Jurkat, Clone E6-1 (cell line): ENCODE results near the genes PDE10A and MPC1.

DNA sequence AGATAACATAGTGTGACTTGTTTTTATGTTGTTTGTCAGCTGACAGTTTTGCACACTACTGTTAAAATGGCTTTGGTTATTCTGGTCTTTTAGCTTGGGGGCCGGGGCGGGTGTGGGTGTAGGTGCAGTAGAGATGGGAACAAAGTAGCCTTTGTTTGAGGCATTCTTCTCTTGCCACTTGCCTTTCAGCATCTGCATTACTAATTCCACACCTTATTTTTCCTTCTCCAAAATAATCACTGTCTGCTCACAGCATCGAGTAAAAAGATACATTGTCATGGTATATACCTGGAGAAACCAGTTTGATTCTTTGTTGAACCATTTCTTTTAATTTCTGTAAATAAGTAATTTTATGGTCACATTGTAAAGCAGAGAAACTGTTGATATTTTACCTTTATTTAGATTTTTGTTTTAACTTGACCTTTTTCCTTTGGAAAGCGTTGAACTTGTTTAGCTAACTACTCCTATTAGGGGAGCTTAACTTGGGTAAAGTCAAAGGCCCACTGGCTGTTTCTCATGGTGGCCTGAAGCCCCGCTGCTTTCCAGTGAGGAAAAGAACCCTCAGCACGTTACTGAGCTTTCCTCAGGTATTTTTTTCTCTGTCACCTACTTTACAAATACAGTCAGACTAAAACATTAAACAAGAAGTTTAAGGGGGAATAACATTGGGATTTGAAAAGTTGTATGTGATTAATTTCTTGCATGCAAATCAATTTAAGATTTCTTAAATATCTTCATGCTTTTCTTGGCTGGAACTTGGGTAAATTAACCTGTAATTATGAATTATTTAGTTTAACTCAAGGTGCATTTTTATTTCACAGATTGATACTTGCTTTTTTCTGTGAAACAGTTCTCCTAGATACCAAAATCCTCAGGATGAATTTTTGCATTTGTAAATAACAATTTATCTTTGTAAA, 159.7 kb downstream of the QKI start:
- RRBS, result no CpG with 5 or more reads among the region's 6 CpGs

DNA sequence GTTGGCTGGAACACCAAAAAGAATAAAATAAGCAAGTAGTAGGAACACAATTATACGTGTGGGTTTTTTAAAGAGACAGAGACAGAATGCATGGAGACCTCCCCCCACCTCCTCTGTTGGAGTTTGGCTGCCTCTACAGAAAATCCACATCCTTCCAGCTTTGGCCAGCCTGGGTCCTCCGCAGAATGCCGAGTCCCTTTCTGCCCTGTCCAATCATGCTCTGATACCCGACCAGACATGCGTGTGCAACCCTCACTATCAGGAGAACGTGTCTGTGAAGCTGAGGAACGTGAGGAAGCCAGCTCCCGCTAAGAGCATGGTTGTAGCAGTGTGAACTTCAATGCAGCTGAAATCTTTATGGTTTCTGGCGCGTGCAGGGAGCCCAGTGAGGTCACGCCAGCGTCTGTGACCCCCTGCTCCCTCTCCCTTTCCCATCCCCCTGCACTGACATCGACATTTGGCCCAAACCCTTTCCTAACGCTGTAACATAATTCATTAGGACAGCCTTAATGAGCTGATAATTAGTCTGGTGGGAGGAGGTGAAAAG, 423.1 kb downstream of the QKI start:
- RRBS, result no CpG with 5 or more reads among the region's 14 CpGs

DNA sequence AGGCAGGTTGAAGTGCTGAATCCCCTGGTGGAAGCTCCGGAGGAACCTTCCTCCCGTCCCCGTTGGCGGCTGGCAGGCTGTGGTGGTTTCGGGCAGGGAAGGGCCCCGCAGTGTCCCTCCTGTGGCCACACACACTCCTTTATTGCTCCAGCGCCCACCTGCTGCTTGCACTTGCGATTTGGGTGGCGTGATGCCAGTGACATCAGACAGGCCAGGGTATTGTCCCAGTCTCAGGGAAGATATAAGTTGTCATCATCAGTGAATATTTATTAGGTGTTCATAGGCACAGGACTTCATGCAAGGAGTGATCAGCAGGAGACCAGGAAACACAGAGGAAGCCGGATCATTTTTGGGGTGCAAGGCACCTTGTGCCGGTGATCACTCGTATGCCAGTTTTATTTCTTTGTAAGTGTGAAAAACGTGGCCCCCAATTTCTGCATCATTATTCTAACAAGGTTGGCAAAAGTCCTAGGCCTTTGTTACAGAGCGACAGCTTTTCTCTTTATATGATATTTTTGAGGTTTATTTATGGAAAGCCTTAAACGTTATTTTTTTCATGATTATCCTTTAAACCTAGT, 530.5 kb downstream of the QKI start:
- RRBS, result no CpG with 5 or more reads among the region's 15 CpGs

DNA sequence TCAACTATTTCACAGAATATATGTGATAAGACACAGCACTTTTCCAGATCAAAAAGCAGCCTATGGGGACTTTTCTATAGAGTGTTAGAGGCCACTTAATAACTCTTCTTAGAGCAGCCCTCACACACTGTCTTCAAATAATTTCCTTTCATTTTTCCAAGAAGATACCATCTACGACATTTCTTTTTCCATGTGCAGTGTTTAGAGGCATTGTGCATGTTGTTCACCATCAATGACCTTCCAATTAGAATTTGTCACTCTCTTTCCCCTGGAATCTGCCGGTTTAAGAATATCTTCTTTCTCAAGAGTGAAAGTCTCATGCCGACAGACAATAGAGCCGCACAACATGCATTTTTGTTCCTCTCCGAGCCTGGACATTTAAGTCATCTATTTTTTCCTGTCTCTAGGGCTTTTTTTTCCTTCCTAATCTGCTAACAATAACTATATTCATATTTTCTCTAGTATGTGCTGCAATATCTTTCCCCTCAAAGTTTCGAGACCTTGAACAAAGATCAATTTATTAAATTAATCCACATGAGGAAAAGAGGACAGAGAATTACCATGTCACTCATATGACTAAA, 893.6 kb downstream of the C6orf118 start:
- RRBS, result no CpG with 5 or more reads among the region's 6 CpGs

- RRBS, result no CpG with 5 or more reads among the region's 4 CpGs
Observed at GRCh38 chr6:164507924-164508388, 801.4 kb downstream of the C6orf118 start.

- RRBS, result no CpG with 5 or more reads among the region's 6 CpGs
Observed at GRCh38 chr6:165573621-165574088, 89.4 kb downstream of the PDE10A start.

GRCh38 chr6:165661843-165662118, 1.3 kb downstream of the PDE10A start:
- RRBS, result 12% methylated on average over 5 of the region's 28 CpGs

- RRBS, result 14% methylated on average over 47 of the region's 119 CpGs
Observed at GRCh38 chr6:165662646-165663734, at the start of gene PDE10A. PDE10A (minus strand) TSS chr6:165663241.

GRCh38 chr6:166057791-166058700, 109.6 kb downstream of the TBXT start:
- RRBS, result no CpG with 5 or more reads among the region's 14 CpGs

DNA sequence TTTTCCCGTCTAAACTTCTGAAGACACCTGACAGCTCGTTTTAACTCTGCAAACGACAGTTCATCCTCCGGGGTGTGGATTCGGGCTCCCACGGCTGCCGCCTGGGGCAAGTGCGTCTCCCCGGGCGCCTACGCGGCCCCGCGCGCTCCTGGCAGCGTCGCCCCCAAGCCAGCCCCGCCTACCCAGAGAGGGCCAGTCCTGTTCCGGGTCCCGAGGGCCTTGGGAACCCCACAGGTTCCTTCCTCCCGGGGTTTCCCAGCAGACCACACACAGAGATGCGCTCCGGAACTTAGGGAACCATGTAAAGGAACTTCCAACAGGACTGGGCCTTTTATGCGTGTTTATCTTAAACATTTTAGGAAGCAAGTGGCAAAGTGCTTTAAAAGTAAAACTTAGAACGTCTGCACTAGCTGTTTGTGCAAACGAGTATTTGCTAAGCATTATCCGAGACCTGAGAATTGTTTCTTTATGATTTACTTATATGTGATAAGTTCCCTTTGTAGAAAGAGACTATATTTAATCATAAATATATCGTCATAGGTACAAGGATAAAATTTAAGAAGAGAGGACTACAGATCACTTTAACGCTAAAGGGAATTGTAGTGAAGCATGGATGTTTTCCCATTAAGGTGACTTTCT, 54.2 kb downstream of the PRR18 start:
- RRBS, result 90% methylated on average over 19 of the region's 29 CpGs

- RRBS, result no CpG with 5 or more reads among the region's 16 CpGs
Observed at GRCh38 chr6:166259356-166259960, 48.7 kb downstream of the PRR18 start.

GRCh38 chr6:166306652-166307614, 1.3 kb downstream of the PRR18 start:
- RRBS, result 87% methylated on average over 14 of the region's 91 CpGs

DNA sequence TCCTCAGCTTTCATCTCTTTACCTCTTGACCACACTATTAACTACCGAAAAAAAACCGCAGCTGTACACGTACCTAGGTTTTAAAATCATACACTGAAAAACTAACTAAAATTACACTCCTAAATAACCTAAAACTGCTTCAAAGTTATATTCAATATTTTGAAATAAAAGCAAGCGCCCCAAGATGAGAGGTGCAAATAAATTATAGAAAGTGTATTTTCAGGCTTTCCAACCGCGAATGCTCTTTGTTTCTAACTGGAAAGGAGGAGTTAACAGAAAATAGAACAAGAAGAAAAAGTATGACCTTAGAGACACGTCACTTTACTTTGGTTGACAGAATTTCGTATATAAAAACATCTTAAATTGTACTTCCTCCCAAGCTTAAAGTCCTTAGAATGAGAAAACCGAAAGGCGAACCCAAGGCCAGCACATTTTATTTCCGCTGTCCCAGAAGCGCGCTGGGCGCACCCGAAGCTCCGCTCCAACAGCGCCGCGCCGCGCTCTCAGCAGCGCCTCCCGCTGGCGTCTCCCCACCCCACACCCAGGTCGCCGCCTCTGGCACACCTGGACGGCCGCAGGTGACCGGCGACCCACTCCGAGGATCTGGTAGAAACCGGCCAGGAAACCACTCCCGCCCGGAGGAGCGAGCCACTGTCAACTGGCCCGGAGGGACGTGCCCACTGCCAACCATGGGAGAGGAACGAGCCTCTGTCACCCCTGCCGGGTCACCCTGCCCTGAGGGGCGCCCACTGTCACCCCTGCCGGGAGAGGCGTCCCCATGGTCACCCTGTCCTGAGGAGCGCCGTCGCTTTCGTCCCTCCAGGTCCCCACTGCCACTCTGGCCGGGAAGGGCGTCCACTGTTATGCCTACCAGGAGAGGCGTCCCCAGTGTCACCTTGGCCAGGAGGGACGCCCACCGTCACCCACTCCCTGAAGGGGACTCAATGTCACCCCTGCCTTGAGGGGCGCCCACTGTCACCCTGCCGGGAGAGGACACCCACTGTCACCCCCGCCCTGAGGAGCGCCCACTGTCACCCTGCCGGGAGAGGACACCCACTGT, 934 bp downstream of the MPC1 start:
- RRBS, result 2% methylated on average over 9 of the region's 56 CpGs

- RRBS, result 4% methylated on average over 39 of the region's 63 CpGs
Observed at GRCh38 chr6:166382538-166383049, at the start of gene MPC1. MPC1 (minus strand) TSS chr6:166382940.

- RRBS, result no CpG with 5 or more reads among the region's 5 CpGs
Observed at GRCh38 chr6:166407132-166407485, 24.4 kb upstream of the MPC1 start.

GRCh38 chr6:166475845-166476133, 93.0 kb upstream of the MPC1 start:
- RRBS, result no CpG with 5 or more reads among the region's 2 CpGs

DNA sequence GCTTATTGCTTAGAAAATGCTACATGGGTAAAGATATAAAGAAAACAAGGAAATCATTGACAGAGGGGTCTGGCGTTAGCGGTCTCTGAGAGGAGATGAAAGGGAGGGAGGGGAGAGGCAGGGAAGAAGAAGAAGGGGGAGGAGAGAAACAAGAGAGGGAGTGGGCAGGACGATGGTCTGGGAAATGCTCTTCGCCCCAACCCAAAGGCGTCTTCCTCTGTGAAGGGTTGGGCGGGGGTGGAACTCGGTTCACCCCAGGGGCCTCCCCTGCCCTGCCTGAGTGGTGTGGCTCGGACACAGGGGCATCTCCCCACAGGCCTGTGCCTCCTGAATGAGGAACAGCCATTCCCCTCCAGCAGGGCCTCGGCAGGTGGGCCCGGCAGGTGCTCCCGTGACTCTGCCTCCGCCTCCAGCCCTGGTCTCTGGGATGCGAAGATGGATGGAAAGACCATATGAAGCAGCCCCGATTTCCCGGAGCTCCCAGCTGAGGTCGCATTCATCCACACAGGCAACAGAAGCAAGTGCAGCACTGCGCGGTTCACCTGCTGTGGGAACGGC, 29.2 kb upstream of the RPS6KA2 start:
- RRBS, result 87% methylated on average over 3 of the region's 19 CpGs

DNA sequence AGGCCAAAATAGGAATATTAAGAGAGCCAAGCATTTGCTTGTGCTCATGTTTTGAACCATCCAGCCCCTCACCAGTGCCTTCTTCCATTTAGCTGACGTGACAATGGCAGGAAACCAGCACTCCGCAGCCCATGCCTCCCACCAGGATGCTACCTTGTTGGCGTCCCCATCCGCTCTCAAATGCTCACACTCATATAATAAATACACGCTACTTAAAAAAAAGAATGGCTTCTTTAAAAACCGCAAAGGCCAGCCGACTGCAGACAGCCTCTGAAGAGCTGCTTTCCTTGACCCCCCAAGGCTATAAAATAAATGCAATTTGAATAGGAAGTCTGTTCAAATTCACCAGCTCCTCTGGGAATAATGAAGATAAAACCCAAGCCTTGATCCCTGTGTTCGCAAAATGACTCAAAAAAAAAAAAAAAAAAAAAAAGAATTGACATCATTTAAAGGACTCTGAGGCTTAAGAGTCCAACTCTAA, 29.0 kb downstream of the RNASET2 start:
- RRBS, result no CpG with 5 or more reads among the region's 8 CpGs

DNA sequence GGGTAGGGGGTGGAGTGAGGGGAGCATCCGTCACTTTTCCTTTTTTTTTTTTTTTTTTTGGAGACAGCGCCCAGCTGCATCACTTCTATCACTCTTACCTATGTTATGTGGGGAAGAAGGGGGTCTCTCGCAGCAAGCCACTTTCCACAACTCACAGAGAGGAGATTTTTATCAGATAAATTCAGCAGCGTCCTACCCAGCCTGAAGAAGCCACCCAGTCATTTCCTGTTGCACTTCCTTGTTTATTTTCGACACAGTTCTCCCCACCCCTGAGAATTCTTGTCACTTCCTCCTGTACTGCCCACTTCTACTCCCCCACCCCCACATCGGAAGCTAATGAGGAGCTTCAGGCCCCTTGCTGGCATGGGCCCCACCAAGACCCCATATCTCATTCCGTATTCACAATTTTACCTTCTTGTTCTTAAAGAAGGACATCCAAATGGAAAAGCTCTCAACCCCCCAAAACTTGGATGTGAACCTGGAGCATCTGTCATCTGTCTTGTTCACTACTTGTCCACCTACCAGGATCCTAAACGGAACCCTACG, 2.9 kb upstream of the RNASET2 start:
- RRBS, result no CpG with 5 or more reads among the region's 9 CpGs